Upper lobe of left lung (tissue), 5 donors: Measurements from ENCODE around the genes RIOX1, ZNF410, ALDH6A1 and ABCD4.

- PRO-cap, 2 experiments: no peak in any of the 2 experiments
- RAMPAGE, long total RNA, 4 experiments: no peak in any of the 4 experiments
These were observed 4.7 kb upstream of the PAPLN start for GRCh38 chr14:73232574-73233039.

DNA sequence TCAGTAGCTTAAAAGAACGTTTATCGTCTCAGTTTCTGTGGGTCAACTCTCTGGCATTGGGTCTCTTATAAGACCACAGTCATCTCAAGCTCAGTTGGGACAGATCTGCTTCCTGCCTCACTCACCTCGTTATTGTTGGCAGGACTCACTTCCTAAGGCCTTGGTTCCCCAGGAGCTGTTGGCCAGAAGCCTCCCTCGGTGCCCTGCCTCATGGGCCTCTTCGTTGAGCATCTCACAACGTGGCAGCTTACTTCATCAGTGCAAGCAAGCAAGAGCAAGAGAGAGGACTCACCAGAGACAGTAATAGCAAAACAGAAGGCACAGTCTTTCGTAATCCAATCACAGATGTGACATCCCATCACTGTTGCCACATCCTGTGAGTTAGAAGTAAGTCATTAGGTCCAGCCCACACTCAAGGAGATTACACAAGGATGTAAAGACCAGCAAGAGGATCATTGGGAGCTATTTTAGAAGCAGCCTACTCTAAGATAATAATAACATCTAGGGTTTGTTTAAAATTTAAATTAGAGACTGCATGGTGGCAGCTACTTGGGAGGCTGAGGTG is 5.1 kb upstream of the NUMB start:
- PRO-cap, 2 experiments: no peak in any of the 2 experiments
- RAMPAGE, long total RNA, 4 experiments: start-site peak on the minus strand in 1 of 4 experiments, centred at position 241 of the sequence, 17 reads per replicate

DNA sequence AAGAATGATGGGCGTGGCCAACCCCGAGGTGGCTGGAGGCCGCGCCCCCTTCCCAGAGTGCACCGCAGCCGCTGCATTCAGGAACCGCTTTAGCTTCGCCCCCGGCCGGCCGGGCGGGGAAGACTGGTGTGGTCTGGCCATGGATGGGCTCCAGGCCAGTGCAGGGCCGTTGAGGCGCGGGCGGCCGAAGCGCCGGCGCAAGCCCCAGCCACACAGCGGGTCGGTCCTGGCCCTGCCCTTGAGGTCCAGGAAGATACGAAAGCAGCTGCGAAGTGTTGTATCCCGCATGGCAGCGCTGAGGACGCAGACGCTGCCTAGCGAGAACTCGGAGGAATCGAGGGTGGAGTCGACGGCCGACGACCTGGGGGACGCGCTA is at the start of gene RIOX1:
TSS of gene RIOX1 (plus strand) at position 55 of the 376 bp plus-strand sequence.
- PRO-cap, 2 experiments: peak in 2 of 2 experiments; most common plus-strand start position 100 of the sequence (in 1)
- RAMPAGE, long total RNA, 4 experiments: start-site peak on the plus strand in 3 of 4 experiments, centred at positions 68 to 95 of the sequence, 29 to 113 reads per replicate

GRCh38 chr14:73582298-73582596 is 9.4 kb upstream of the ACOT4 start:
- PRO-cap, 2 experiments: no peak in any of the 2 experiments
- RAMPAGE, long total RNA, 4 experiments: no peak in any of the 4 experiments

- PRO-cap, 2 experiments: no peak in any of the 2 experiments
- RAMPAGE, long total RNA, 4 experiments: no peak in any of the 4 experiments
These were observed 11.2 kb upstream of the DNAL1 start for GRCh38 chr14:73633368-73634198.

GRCh38 chr14:73634199-73634745 is 10.5 kb upstream of the DNAL1 start:
- PRO-cap, 2 experiments: no peak in any of the 2 experiments
- RAMPAGE, long total RNA, 4 experiments: no peak in any of the 4 experiments

- PRO-cap, 2 experiments: no peak in any of the 2 experiments
- RAMPAGE, long total RNA, 4 experiments: no peak in any of the 4 experiments
These were observed 2.3 kb downstream of the PNMA1 start for GRCh38 chr14:73711941-73712324.

DNA sequence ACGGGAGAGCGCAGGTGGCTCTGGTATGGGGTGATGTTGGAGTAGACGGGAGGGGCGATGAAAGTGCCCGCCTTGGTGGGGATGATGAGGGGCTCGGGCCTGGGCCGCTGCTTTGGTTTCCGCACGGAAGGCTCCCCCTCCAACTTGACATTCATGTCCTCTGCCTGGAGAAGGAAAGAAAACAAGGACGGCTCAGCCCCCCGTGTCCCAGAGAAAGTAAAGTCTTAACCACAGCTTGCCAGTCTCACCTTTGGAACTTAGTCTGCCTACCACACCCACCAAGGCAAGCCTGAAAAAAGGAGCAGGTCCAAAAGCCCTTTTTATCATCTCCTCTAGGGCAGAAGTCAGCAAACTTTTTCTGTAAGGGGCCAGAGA is 15.6 kb upstream of the PNMA1 start:
- PRO-cap, 2 experiments: no peak in any of the 2 experiments
- RAMPAGE, long total RNA, 4 experiments: no peak in any of the 4 experiments

DNA sequence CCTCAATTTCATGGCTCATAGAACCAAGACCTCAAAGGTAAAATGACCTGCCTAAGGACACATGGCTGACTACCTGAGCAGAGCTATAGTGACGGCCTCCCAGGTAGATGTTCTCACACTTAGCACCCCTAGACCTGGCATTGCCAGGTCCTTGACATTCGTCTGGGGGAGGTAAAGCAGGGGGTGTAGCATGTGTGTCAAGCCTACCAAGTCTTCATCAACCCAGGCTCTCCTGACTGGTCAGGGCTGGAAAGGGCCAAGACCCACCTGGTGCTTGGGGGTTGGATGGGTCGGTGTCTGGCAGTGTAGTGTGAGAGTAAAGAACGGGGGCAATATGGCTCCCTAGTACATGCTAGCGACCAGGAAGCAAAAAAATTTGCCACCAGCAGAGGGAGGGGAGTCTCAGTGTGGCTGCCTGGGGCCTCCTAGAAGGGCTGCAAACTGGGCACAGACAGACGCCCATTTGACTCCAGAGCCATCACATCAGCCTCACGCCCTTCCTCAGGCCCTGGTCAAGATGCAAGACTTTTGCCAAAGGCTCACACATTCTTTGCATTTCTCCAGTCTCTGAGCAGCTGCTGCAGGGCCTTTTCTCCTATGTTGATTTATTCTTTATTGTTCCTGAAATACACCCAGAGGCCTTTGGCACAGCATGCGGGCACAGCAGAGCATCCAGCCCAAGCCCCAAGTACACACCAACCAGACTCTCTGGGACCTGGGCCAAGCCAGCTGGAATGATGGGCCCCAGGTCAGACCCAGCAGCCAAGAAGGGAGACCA is 7.7 kb downstream of the MIDEAS start:
- PRO-cap, 2 experiments: no peak in any of the 2 experiments
- RAMPAGE, long total RNA, 4 experiments: no peak in any of the 4 experiments

DNA sequence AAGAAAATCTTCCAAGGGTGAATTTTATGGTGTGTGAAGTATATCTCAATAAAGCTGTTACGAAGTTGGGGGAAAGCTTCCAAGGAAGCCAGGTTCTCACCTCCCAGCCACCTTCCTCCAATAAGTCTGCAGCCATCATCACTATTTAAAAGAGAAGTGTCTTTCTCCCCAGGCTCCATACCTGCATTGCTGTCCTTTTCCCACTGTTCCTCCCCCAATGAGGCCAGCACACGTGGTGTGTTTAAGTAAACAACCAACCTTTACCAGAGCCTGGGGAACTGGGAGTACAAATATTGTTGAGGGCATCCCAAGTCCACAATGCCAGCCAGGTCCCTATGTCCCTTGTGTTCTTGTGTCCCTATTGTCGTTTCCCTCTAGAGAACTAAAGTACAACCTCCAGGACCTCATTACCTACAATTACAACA is 3.3 kb upstream of the MIDEAS start:
- PRO-cap, 2 experiments: no peak in any of the 2 experiments
- RAMPAGE, long total RNA, 4 experiments: no peak in any of the 4 experiments

DNA sequence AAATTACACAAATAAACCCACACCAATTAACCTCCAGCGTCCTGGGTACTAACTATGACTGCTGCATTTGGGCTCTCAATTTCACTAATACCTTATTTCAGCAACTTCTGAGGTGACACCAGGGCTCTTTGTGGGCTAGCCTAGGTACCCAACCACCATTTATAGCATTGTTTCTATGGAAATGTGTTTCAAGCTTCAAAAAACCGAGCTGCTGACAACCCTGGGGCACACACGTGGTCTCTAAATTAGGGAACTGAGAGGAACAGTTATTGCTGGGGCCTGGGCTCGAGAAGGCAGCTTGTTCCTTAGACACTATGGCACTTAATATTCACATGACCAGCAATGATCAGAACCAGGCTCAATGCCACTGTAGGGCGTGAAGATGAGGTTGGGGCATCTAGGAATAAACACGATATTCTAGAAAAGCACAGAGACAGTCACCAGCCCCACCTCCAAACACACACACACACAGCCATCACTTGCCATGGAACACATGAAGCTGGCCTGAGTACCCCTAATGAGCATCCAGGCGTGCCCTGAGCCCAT is 10.6 kb upstream of the MIDEAS start:
- PRO-cap, 2 experiments: no peak in any of the 2 experiments
- RAMPAGE, long total RNA, 4 experiments: no peak in any of the 4 experiments

GRCh38 chr14:73886112-73887103 is at the start of gene ZNF410:
Gene ZNF410, plus strand, starts transcription at chr14:73886859.
- PRO-cap, 2 experiments: peak in 2 of 2 experiments; most common plus-strand start chr14:73886859 (in 2); most common minus-strand start chr14:73886737 (in 2)
- RAMPAGE, long total RNA, 4 experiments: start-site peak on the plus strand in 4 of 4 experiments, at chr14:73886673-73886889 at its widest, 21 to 377 reads per replicate; start-site peak on the minus strand in 1 of 4 experiments, at chr14:73886753-73886827 at its widest, 10 reads per replicate

GRCh38 chr14:73920749-73921549 is 28.9 kb downstream of the FAM161B start:
- PRO-cap, 2 experiments: no peak in any of the 2 experiments
- RAMPAGE, long total RNA, 4 experiments: no peak in any of the 4 experiments

DNA sequence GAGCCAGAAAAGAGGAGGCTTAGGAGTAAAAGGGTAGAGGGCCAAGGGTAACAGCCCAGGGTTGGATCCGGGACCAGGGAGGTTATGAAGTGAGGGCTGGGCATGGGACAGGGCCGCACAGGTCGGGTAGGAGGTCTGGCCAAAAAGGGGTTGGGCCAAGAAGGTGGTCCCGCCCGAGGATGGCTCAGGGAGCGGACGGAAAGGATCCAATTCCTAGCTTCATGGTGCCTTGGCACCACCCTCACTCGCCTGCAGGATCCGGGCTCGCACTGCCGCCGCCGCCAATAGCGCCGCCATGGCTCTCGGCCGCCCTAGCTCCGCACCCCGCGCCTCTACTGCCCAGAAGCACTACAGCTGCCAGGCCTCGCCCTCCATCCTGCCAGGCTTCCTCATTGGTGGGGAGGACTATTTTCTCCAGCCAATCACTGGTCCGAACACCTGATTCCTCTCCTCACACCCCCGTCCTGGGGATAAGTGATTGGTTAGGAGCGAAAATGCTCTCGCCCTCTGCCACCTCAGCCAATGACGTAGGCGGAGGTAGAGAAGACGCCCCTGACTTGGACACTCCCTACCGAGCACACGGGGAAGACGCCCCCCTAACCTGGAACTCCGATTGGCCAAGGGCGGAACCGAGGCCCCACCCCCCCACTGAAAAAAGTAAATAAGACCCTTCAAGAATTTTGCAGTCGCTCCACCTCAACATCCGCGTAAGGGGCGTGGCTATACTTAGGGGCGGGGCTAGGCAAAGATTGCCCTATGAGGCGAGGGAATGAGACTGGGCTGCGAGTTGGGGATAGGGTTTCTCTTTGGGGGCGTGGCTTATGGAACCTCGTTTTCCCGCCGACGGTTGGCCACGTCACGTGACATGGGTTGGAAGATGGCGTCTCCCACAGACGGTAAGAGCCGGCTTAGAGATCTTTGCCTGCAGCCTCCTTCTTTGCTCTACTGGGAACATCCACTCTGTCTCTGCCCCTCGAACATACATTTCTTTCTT is at the start of gene ALDH6A1:
TSS of gene ALDH6A1 (minus strand) at position 356 of the 994 bp plus-strand sequence.
- PRO-cap, 2 experiments: peak in 2 of 2 experiments; most common plus-strand start position 863 of the sequence (in 2); most common minus-strand start position 334 of the sequence (in 2)
- RAMPAGE, long total RNA, 4 experiments: start-site peak on the plus strand in 4 of 4 experiments, centred at positions 861 to 864 of the sequence, 72 to 366 reads per replicate; start-site peak on the minus strand in 4 of 4 experiments, centred at positions 315 to 329 of the sequence, 20 to 132 reads per replicate

GRCh38 chr14:74301671-74302332 is 932 bp downstream of the ABCD4 start:
- PRO-cap, 2 experiments: peak in 2 of 2 experiments; most common plus-strand start chr14:74302272 (in 2)
- RAMPAGE, long total RNA, 4 experiments: no peak in any of the 4 experiments

DNA sequence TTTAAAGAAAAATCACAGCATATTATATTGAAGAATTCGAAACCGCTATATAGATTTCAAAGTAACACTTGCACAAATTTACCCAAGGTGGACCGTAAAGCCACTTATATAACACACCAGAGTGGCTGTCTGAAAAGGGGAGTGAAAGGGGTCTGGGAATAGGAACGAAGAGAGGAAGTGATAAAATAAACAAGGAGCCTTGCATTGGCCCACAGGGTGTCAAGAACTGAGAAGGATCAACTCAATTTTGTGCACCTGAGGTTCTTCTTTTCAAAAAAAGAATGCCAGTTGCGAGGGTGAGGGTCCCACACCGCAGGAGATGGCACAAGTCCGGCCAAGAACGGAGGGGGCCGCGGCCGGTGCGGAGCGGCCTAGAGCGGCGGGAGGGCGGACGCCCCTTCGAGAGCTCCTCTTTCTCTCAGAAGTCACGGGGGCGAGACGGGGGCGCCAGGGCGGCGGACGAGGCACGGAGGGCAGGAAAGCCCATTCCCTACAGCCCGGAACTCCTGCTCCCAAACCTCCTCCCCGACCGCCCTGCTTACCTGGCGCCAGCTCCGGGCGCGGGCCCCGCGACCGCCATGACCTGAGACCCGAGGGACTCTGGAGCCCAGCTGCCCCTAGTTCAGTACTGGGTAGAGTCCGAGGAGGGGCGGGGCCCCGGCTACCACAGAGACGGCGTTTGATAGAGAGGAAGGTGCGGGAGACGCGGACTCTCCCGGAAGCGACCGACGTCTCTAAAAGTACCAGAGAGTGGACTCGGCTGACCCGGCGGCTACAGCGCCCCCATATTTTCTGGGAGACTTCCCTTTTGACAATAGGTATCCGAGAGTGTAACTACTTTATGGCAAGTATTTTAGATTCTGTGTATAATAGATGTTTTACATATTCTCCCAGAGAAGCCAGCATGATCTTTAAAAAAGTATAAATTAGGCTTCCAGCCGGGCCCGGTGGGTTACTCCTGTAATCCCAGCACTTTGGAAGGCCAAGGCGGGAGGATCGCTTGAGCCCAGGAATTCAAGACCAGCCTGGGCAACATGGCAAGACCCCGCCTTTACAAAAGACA is at the start of gene ABCD4:
TSS of gene ABCD4 (minus strand) at position 602 of the 1,063 bp plus-strand sequence.
- PRO-cap, 2 experiments: peak in 2 of 2 experiments; most common plus-strand start position 709 of the sequence (in 1); most common minus-strand start position 592 of the sequence (in 1)
- RAMPAGE, long total RNA, 4 experiments: start-site peak on the minus strand in 3 of 4 experiments, centred at positions 617 to 634 of the sequence, 93 to 260 reads per replicate

- PRO-cap, 2 experiments: no peak in any of the 2 experiments
- RAMPAGE, long total RNA, 4 experiments: start-site peak on the minus strand in 1 of 4 experiments, at chr14:74500257-74501027 at its widest, 13 to 32 reads per replicate
These were observed 6.8 kb downstream of the ISCA2 start for GRCh38 chr14:74500018-74501107.

- PRO-cap, 2 experiments: no peak in any of the 2 experiments
- RAMPAGE, long total RNA, 4 experiments: no peak in any of the 4 experiments
These were observed 38.5 kb downstream of the LTBP2 start for GRCh38 chr14:74573436-74574063.

DNA sequence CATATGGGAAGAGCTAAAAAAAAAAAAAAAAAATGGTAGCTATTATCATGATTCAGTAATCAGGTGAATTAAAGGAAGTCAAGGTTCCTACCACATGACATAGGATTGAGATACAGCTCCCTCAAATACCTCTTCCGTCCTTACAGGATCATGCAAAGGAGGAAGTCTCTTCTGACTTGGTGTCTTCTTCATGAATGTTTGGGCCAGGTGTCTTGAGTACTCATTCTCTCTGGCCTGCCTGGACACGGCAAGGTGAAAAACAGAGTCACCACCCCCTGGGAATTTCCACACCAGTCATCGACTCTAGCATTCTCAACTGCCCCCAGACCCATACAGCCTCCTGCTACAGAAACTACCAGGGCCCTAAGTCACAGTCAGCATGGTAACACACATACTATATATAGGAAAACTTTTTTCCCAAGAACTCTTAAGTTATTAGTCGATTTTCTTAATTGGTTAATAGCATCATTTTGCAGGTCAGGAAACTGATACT is 44.9 kb upstream of the LTBP2 start:
- PRO-cap, 2 experiments: no peak in any of the 2 experiments
- RAMPAGE, long total RNA, 4 experiments: no peak in any of the 4 experiments

DNA sequence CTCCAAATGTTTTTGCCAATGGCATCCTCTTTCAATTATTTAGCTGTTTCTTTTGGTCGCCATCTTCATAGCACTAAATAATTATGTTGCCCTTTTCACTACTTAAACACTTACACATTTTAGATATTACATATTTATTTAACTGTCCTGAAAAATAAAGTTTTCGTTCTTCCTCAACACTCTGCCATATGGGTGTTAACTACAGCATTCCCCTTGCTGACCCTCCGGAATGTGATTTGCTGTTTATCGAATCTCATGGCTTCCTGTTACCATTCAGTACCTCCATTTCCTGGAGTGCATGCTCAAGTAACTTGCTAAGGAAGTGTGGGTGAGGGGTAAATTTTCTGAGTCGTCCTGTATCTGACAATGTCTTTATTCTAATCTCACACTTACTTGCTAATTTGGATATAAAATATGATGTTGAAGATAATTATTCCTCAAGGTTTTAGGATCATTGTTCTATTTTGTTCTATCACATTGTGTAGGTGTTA is 29.5 kb downstream of the YLPM1 start:
- PRO-cap, 2 experiments: no peak in any of the 2 experiments
- RAMPAGE, long total RNA, 4 experiments: no peak in any of the 4 experiments